ENCODE measurements around the genes FAM136A, ANKRD53 and RAB11FIP5.

- PRO-cap, 3 experiments: no peak in any of the 3 experiments
- RAMPAGE, long total RNA: no peak
Measured at GRCh38 chr2:70141020-70141157, 49.9 kb downstream of the C2orf42 start.

DNA sequence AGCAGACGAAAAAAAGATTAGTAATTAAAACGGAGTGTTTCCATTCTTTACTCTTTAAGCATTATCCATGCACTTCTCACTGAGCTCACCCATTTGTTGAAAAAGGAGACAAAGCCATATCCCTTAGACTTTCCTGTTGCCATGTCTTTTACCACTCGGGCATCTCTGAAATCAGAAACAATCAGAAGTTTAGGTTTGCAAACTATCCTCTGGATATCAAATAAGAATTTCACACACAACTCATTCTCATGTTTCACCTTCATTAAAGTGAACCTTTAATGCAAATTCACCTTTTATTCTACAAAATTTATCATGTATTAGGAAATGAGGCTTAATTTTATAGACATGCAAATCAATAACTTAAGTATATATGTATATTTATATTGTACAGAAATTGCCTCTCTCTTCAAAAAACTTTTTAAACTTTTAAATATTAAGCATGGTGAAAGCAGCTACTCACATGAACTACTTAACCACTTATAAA is 23.9 kb downstream of the TIA1 start:
- PRO-cap, 3 experiments: no peak in any of the 3 experiments
- RAMPAGE, long total RNA: no peak

DNA sequence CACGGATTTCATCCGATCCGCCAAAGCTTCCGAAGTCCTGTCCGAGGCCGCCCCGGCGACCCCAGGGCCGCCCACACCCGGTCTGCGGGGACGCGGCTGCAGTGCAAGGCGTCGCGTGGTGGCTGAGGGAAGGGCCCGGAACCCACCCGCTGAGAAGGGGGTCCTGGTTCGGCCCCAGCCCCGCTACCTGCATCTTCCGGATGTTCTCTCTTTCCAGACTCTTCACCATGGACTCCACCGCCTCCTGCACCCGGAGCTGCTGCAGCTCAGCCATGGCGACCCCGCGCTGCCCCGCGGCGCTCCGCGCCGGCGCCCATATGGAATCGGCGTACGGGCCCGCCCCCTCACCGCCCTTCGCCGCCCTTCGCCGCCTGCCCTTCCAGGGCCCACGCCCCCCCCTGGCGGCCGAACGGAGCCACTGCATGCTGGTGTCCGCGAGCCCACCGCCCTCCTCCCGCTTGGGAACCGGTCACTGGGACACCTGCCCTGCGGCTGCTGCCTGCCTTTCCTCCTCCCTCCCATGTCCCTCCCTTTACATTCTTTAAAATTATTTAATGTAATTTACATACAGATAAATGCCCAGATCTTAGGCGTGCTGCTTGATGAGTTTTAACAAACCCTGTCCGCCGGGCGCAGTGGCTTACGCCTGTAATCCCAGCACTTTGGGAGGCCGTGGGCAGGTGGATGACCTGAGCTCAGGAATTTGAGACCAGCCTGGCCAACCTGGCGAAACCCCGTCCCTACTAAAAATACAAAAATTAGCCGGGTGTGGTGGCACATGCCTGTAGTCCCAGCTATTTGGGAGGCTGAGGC is at the start of gene FAM136A:
TSS of gene FAM136A (minus strand) at position 330 of the 813 bp plus-strand sequence.
- PRO-cap, 3 experiments: peak in 3 of 3 experiments; most common plus-strand start position 464 of the sequence (in 1); most common minus-strand start position 288 of the sequence (in 3)
- RAMPAGE, long total RNA: start-site peak on the minus strand centred at position 306 of the sequence, 87 bp wide, 1,032 and 596 reads in 2 replicates

DNA sequence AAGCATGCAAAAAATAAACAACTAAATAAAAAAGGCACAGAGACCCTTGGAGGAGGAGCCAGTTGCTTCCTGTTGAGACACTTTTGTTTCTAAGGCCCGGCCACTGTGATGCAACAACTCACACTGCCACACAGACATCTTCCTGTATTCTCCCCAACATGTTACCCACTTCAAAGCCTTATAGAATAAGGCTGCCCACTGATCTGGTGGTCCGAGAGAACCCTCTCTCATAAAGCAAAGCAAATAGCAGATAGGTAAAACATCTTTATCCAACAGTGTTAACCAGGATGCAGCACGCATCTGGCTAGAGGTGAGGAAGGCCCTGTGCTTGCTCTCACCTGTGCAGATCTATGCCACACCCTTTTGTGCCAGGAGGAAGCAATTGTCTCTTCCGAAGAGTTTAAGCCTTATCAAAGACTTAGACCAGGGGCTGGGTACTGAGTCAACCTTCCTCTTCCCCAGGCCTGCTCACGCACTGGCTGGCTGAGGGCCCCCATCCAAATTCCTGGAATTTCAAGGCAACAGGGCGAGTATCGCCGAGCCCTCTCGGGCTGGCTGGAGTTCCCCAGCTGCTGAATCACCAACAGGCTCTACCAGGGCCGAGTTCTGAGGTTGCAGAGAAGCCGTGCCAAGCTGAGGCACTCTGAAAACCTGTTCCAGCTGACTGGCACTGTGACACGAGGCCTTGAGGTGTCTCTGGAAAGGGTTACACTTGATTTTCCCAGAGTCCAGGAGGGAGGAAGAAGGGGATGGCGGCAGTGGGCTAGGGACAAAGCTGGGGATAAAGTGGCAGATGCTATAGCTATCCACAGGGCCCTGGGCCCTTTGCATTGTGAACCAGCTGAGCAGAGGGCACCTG is 29.4 kb downstream of the TGFA start:
- PRO-cap, 3 experiments: no peak in any of the 3 experiments
- RAMPAGE, long total RNA: no peak

DNA sequence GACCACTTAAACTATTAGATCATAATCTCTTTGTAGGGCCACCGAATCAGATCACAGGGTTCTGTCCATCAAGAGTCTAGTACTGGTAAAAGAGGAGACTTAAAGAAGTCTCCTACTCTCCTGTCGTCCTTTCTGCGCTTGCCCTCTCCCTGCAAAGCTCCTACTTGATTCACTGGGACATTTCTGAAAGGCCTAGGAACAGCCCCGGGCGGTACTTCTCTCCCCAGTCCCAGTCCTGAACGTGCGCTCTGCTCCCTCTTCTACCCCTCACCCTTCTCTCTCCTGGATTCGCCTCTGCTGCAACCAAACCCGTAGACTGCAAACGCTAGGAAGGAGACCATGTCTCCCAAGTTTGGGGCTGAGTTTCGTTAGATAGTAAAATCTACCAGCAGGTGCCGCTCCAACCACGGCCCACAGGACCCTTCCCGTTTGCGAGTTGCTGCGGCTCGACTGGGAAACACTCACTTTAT is 1.0 kb downstream of the FIGLA start:
- PRO-cap, 3 experiments: peak in 1 of 3 experiments; most common plus-strand start position 193 of the sequence (in 1)
- RAMPAGE, long total RNA: no peak

DNA sequence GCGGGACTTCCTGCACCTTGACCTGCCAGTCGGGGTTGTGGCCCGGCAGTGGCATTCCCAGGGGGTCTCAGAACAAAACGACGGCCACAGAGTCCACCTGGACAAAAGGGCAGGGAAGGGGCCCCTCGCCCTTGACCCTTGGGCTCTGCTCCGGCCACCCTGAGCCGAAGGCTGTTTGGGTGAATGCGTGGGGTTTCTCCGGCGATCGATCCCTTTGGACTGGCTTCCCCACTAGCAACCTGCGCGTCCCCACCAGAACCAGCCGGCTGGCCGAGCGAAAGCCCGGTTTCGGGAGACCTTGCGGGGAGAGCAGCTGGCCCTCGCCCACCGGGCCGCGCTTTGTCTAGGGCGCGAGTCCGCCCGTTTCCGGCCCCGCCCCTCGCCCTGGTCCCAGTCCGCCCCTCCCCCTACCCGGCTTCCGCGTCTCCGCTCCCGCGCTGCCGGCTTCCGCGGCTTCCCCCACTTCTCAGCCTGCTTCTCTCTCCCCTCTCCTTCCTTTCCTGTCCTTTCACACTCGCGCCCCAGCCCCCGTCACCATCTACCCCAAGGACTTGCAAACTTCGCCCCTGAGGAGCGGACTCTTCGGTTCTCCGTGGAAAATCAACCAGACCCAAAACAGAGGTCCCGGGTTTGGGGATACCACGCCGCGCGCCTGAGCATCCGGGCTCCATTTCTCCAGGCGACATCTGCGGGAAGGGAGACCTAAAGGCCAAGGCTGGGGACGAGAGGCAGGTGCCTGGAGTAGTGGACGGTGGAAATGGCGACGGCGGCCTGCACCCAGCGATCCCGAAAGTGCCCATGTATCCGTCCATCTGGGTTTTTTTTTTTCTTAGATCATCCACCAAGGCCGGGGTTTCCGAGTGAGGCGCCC is 12.7 kb upstream of the VAX2 start:
- PRO-cap, 3 experiments: peak in 1 of 3 experiments; most common plus-strand start position 393 of the sequence (in 1); most common minus-strand start position 290 of the sequence (in 1)
- RAMPAGE, long total RNA: no peak

DNA sequence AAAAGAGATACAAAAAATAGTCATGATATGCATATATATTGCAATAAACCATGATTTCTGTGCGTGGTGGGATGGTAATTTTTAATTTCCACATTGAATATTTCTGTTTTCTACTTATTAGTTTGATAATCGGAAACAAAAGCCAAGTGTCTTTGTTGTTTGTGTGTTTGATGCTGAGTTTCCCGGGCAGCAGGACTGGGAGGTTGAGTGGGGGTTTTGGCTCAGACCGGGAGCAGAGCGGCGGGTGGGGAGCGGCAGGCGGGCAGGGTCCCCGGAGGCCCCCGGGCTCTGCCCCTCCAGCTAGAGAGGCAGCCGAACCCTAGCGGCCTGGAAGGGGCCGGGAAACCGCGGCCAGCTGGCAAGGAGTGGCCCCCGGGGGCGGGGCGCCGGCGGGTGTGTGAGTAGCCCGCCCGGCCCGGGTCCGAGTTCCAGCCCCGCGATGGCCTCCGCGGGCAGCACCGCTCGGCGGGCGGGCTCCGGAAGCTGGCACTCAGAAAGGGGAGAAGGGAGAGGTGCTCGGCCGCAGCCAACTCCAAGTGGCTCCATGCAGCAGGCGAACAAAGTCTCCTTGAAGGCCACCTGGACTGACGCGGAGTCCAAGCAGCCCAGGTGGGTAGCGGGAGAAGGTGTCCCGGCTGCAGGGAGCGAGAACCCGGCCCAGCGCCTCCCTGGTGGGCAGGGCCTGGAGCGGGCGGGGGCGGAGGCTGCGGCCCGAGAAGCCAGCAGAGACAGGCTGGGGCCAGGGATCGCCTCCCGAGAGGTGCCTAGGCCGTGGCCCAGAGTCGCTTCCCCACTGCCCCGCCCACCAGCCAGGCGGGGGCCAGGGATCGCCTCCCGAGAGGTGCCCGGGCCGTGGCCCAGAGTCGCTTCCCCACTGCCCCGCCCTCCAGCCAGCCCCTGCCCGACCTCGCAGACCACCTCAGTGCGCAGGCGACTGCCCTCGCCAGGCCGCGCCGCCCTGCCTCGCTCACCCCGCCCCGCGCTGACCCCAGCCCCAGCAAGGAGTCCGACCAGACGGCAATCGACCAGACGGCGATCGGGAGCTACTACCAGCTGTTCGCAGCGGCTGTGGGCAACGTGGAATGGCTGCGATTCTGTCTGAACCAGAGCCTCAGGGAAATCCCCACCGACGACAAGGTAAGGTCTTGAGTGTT is at the start of gene ANKRD53:
TSS of gene ANKRD53 (plus strand) at position 424 of the 1,154 bp plus-strand sequence.
- PRO-cap, 3 experiments: peak in 1 of 3 experiments; most common plus-strand start position 224 of the sequence (in 1); most common minus-strand start position 321 of the sequence (in 1)
- RAMPAGE, long total RNA: no peak

DNA sequence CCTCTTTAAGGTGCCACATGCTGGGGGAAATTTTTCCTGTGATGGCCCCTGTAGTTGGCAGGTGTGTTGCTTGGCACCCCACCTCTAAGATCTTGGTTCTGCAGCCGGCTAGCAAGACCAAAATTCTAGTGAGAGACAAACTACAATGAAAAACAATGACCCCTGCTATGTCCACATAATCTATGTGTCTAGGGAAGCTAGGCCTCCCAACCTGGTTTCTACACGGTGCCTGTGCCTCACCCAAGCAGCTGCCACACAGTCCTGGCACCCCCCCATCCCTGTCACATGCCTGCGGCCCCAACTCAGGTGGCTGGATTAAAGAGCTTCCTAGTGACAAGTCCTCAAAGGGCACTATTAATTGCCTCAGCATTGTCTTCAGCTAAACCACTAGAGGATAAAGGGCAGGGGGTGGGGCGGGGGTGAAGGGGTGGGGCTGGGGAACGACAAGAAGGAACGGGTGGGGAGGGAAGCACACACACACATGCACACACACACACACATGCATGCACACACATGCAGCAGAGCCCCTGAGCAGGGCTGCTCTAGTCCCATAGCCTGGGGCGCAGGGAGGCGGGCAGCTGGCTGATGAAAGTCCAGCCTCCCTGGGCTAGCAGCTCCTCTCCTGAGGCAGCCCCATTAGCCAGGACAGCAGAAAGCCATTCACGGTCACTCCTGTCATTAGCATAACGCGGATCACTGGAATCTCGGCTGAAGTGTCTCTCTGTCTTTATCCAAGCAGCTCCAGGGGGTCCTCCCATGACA is 7.3 kb upstream of the TEX261 start:
- PRO-cap, 3 experiments: no peak in any of the 3 experiments
- RAMPAGE, long total RNA: no peak

GRCh38 chr2:71063952-71064440 is 4.5 kb upstream of the NAGK start:
- PRO-cap, 3 experiments: no peak in any of the 3 experiments
- RAMPAGE, long total RNA: no peak

- PRO-cap, 3 experiments: no peak in any of the 3 experiments
- RAMPAGE, long total RNA: no peak
Measured at GRCh38 chr2:71100626-71100917, 29.5 kb downstream of the MCEE start.

GRCh38 chr2:71156336-71157130 is 26.1 kb downstream of the MPHOSPH10 start:
- PRO-cap, 3 experiments: no peak in any of the 3 experiments
- RAMPAGE, long total RNA: no peak

DNA sequence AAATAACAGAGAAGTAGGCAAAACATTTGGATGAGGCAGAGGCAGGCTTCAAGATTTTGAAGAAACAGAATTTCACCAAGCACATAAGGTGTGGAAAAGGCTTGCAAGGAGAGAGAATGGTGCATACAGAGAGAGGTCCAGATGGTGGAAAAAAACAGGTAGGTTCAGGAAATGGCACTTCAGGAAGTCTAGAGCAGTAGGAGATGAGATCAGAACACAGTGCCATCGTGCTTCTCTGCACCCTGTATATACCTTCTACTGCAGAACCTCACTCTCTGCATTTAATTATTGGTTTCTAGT is 2.5 kb downstream of the PAIP2B start:
- PRO-cap, 3 experiments: no peak in any of the 3 experiments
- RAMPAGE, long total RNA: no peak

GRCh38 chr2:71235831-71236480 is 9.1 kb upstream of the PAIP2B start:
- PRO-cap, 3 experiments: no peak in any of the 3 experiments
- RAMPAGE, long total RNA: no peak

GRCh38 chr2:72115422-72116187 is 32.1 kb downstream of the CYP26B1 start:
- PRO-cap, 3 experiments: no peak in any of the 3 experiments
- RAMPAGE, long total RNA: no peak

DNA sequence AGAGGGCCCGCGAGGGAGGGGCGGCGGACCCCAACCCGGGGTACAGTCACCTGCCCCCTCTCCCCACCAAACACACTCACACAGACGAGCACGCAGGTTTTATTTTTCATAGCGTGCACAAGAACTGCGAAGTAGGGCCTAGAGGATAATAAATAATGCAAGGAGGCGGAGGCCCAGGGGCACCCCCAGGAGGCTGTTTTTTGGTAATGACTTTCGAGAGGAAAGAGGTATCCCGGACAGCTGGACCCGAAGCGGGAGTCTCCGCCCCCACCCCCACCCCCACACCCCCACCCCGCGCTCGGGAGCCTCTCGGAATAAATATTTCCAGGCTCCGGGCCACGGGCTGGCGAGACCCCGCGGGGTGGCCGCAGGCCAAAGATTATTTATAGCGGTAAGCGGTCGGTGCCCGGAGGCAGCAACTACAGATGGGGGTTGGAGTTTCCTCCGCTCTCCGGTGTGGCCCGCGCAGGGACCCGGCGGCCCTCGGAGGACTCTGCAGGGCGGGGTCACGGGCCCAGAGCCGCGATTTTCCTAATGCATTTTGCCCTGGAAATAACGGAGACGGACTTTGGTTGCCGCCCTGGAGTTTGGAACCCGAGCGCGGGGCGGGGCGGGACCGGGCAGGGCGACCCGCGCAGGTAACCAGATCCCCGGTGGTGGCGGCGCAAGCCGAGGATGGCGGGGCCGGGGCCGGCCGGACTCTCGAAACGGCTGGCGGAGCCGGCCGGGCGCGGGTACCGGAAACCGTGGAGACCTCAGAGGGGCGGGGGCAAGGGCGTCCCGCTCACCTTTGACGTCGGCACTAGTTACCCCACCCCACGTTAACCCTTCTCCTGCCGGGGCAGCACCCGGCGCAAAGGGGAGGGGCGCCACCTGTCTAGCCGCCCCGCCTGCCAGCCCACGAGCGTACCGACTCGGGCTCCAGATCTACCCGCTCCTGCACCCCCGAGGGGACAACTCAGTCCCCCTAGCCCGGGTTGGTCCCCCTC is 3.1 kb downstream of the CYP26B1 start:
- PRO-cap, 3 experiments: peak in 1 of 3 experiments; most common plus-strand start position 432 of the sequence (in 1); most common minus-strand start position 208 of the sequence (in 1)
- RAMPAGE, long total RNA: start-site peak on the plus strand centred at position 413 of the sequence, 23 bp wide, 32 and 37 reads in 2 replicates

GRCh38 chr2:72204884-72205794 is 57.5 kb upstream of the CYP26B1 start:
- PRO-cap, 3 experiments: no peak in any of the 3 experiments
- RAMPAGE, long total RNA: no peak

DNA sequence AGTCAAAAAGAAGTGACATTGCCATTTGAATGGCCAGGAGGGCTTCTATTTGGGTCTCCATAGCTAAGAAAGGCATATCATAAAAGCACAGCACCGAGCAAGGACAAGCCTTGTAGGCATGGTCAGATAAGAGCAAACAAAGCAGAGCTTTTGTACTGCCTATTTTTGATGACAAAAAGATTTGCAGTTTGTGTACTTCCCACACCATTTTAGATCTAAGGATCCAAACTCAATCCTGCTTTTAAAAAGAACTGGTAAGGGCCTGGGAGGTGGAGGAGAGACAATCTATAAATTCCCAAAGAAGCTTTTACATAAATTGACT is 207.0 kb upstream of the CYP26B1 start:
- PRO-cap, 3 experiments: no peak in any of the 3 experiments
- RAMPAGE, long total RNA: no peak

DNA sequence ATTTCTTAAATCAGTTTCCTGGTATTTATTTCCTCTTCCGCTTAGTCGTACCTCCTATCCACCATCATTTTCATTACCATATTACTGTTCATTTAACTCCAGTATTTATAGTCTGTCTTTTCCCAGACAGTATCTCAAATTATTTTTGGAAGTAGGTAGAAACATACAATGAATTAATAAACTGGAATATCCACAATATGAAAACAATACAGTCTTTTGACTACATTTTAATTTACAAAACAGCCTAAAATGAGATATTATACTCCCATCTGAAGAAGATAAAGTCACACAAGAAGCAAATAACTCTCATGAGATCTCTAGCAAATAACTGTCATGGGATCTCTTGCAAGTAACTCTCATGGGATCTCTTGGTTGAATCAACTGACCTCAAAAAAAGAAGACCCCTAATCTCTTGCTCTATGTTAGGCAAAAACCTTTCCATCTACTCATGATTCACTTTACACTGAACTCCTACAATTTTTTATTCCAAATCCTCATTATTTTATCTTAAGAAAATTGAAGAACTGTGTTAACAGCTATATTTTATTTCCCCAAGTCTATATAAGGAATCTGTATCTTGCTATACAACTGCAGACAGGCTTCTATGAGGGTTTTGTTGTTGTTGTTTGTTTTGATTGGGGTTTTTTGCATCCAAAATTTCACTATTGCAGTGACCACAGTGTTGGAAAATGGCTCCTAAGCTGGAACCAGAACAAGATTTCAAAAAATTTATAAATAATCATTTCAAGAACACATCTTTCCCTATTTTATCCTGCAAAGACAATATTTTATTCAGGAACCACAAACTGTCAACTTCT is 166.7 kb downstream of the EXOC6B start:
- PRO-cap, 3 experiments: no peak in any of the 3 experiments
- RAMPAGE, long total RNA: no peak

GRCh38 chr2:73112773-73113815 is at the start of gene RAB11FIP5:
Gene RAB11FIP5, minus strand, starts transcription at chr2:73112948.
- PRO-cap, 3 experiments: peak in 3 of 3 experiments; most common plus-strand start chr2:73113069 (in 2); most common minus-strand start chr2:73112948 (in 3)
- RAMPAGE, long total RNA: no peak

DNA sequence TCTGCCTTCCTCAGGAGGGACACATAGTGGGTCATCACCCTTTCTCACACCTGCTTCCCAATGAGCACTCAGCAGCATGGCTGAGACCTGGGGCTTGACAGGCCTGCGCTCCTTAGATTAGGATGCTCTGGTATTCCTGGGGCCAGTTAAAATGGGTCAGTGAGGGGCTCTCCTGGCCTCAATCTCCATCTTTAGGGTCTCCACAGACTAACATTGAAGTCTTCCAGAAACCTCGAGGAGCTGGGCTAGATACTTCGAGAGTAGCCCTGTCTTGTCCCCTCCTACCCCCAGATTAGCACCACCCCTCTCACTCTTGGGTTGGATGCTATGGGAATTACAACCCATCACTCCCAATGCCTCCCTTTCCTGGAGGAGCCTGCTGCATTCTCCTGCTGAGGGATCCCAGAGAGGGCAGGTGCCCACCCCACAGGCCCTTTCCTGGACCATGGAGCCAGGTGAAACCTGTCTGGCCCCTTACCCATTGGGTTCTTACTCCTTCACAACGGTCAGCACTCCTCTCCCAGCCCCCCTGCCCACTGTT is 6.3 kb downstream of the PRADC1 start:
- PRO-cap, 3 experiments: no peak in any of the 3 experiments
- RAMPAGE, long total RNA: no peak